Testis (tissue), 5 donors: ENCODE measurements around a stretch of chr1.

DNA sequence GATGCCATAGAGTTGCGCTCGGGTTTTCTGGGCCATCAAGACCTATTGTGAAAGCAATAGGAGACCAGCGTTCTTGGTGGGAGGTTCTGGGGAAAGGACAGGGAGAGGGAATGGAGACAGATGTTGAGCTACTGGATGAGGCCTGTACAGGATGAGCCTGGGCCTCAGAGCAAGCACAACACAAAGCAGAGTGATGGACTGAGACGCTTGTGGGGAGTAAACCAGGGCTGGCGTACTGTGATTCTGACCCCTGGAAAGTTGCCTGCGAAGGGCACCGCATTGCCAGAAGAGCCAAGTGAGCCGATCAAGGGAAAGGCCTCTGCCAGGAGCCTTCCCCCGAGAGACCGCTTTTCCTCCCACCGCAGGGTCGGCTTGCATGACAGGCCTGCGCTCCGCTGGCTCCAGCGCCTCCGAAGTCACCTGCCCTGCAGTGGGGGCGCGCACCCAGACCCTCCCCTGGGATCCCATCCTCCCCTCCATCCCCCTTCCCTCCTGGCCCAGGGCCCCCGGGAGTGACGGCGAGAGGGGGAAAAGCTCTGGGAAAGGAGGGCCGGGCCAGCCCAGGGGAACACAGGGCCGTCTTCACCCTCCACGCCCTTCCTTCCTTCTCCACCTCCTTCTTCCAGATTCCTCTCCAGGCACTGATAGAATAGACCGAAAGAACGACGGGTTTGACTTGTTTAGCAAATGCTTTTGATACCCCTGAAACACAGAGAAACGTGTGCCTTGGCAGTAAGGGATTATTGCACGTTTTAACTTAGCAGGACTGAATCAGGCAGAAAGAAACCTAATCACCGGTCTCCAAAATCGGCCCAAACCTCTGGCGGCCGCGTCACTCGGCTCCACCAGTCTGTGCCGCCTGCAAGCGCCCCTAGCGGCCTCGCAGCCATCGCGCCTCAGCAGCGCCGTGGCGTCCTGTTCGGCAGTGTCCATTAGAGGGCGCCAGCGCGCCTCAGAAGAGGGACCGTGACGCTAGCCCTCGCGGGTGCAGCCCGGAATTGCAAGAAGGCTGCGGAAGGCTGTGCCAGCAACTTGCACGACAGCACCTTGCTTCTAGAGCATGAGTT lies 164.9 kb downstream of the TRIM33 start:
- PRO-cap, 3 experiments, result peak in 3 of 3 experiments; most common plus-strand start position 935 of the sequence (in 1); most common minus-strand start position 854 of the sequence (in 3)
- RAMPAGE, long total RNA, 2 experiments, result no peak in any of the 2 experiments
- RRBS, result 7% methylated on average over 3 of the region's 55 CpGs

GRCh38 chr1:114419157-114419478 lies 91.9 kb downstream of the TRIM33 start:
- PRO-cap, 3 experiments, result no peak in any of the 3 experiments
- RAMPAGE, long total RNA, 2 experiments, result no peak in any of the 2 experiments
- RRBS, result no CpG with 5 or more reads among the region's 9 CpGs

- PRO-cap, 3 experiments, result peak in 1 of 3 experiments; most common minus-strand start chr1:114427802 (in 1)
- RAMPAGE, long total RNA, 2 experiments, result no peak in any of the 2 experiments
- RRBS, result no CpG with 5 or more reads among the region's 3 CpGs
Observed at GRCh38 chr1:114427548-114428321, 83.3 kb downstream of the TRIM33 start.

DNA sequence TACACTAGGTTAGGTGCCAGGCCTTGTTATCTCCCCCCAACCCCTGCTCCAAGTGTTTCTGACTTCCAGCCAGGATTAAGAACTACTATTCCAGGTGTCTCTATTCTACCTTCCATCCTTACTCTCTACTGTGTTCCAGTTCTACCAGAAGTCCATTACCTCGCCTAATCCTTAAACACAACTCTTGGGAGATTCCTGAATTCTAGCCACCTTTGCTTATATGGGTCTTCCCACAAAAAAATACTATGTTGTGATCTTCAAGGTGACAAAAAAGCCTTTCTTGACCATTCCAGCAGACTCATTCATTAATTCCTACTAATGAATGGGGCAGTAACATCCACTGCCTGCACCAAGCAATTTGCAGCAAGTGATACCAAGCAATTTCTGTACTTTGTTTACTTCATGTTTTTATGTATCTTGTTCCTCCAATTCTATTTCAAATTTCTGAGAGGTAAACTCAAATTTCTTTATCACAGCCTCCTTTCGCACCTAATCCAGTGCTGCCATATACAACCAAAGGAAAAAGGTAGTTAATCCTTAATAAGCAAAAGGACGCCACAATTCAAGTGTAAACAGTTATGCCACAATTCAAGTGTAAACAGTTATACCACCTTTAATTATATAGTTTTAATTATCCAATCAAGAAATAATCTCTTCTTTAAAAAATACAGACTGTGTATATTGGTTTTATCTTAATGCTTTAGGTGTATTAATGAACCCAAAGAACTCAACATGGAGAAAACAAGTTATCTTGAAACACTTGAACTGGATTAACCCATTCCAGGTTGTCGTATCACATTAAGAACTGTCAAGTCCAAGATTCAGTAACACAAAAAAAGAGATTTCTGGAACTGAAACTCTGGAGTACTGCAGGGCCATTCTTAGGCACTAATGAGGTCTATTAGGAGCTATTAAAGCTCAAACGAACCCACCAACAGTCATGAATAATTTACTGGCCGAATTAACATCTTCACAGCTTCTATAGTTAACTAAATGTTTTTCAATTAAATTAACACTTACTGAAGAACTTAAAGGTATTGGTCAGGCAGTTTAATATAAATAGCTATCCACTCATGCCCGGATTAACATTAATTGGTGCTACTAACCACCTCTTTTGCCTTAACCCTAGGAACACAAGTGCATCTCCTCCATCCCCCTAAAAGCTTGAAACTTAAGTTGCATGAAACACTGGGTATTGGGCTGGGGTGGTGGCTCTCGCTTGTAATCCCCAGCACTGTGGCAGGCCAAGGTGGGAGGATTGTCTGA lies 4.9 kb downstream of the CSDE1 start:
- PRO-cap, 3 experiments, result no peak in any of the 3 experiments
- RAMPAGE, long total RNA, 2 experiments, result no peak in any of the 2 experiments
- RRBS, result no CpG with 5 or more reads among the region's 8 CpGs

DNA sequence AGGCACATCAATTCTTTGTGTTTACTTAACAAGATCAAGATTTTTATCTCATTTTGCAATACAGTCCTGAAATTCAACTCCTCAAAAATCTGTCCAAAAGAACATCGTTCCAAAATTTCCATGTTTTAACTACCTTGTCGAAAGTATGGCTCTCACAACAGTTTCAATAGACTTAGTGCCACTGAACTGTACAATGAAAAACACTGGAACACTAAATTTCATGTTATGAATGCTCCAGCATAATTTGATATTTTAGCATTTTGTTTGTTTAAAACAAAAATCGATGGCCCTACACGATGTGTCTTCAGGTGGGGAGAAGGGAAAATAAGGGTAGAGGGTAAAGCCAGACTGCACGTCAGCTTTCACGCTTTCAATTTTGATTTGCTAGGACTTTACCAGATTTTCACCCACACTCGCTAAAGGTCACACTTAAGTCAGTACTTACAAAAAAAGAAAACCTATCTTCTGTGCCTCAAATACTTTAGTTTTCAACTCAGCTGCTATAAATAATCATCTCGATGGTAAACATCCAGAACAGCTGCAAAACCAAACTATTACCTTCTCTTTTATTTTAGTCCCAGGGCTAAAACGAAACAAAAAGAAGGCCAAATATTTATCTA lies 1.9 kb downstream of the CSDE1 start:
- PRO-cap, 3 experiments, result no peak in any of the 3 experiments
- RAMPAGE, long total RNA, 2 experiments, result no peak in any of the 2 experiments
- RRBS, result no CpG with 5 or more reads among the region's 9 CpGs

DNA sequence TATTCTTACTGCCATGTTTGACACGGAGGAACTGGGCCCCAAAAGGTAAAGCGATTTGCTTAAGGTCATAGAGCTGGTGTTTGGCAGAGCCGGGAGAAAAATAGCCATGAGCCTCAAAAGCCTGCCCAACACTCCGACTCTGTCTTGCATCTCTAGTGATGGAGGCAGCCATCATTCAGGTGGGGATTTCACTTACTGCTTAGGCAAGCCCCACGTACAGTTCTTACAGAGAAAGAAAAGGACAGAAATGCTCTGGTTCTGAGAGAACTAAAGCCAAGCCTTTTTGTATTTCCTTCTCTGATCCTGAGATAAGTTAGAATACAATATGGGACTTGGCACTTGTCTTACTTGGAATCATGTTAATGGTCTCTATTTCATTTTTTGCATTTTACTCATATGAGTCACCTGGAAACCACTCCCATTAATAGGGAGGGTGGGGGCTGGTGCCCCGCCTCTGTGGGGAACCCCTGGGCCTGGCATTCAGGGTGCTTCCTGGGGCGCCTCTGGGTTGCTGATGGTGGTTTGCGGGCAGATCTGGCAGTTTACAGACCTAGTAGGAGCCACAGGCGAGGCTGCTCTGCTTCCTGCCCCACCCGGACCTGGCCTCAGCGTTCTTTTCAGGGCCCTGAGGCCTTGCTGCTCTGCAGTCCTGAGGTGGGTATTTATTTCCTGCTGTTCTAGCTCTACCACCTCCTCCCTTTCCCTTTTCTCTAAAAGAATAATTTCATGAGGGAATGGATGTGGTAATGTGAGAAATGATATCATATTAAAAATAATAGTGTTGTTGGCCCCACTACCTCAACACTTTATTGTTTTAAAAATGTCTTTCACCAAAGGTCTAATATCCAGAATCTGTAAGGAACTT lies 26.7 kb downstream of the TSPAN2 start:
- PRO-cap, 3 experiments, result no peak in any of the 3 experiments
- RAMPAGE, long total RNA, 2 experiments, result no peak in any of the 2 experiments
- RRBS, result no CpG with 5 or more reads among the region's 11 CpGs

- PRO-cap, 3 experiments, result no peak in any of the 3 experiments
- RAMPAGE, long total RNA, 2 experiments, result no peak in any of the 2 experiments
- RRBS, result no CpG with 5 or more reads among the region's 5 CpGs
Observed at GRCh38 chr1:115063212-115063609, 26.1 kb downstream of the TSPAN2 start.

GRCh38 chr1:115098755-115099023 lies 9.4 kb upstream of the TSPAN2 start:
- PRO-cap, 3 experiments, result no peak in any of the 3 experiments
- RAMPAGE, long total RNA, 2 experiments, result no peak in any of the 2 experiments
- RRBS, result no CpG with 5 or more reads among the region's 2 CpGs

DNA sequence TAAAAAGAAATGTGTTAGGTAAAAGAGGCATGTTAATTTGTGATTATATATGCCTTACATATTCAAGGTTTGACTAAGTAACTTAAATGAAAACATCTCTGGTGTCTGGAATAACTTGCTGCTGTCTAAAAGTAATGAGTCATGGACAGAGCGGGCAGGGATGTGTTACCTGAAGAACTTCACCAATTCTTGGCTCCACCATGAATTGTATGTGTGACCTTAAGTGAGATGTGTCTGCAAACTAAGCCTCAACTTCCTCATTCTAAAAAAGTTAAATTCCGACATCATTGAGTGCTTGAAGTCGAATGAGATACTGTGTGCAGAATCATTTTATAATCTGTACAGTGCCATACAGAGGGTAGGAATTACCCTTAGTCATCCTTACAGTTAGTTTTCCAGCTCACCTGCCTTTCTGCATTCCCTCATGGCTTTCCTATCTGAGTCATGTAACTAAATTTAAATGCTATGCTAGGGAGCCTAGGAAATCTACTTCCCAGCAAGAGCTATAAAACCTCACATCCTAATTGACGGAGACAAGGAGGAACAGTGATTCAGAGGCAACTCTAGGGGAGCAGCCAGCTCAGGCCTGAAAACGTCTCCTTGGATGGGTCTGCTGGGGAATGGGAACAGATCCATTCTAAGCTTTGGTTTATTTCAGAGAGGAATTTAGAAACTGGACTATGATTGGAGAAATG lies 100.7 kb upstream of the TSPAN2 start:
- PRO-cap, 3 experiments, result no peak in any of the 3 experiments
- RAMPAGE, long total RNA, 2 experiments, result no peak in any of the 2 experiments
- RRBS, result no CpG with 5 or more reads among the region's 5 CpGs

DNA sequence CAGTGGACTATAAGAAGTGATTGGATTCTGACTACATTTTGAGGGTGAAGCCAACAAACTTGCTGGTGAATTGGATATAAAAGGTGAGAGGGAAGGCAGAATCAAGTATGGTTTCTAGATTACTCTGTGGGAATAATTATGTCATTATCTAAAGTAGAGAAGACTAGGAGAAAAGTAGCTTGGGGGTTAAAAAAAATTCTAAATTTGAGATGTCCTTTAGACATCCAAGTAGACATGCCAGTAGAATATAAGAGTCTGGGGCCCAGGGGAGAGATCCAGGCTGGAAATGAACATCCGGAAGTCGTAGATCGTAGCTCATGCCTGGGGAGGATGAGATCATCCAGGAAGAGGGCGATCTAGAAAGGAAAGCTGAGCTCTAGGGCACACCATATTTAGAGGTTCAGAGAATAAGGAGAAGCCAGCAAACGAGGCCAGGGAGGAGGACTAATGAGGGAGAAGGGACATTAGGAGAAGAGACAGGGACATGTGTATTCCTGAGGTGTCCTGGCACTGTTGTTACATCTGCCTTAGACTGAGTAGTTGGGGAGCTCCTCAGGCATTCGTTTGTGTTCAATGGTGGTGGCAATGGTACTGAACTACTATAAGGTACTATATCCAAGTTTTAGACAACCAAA lies 12.2 kb downstream of the NGF start:
- PRO-cap, 3 experiments, result no peak in any of the 3 experiments
- RAMPAGE, long total RNA, 2 experiments, result no peak in any of the 2 experiments
- RRBS, result no CpG with 5 or more reads among the region's 6 CpGs

DNA sequence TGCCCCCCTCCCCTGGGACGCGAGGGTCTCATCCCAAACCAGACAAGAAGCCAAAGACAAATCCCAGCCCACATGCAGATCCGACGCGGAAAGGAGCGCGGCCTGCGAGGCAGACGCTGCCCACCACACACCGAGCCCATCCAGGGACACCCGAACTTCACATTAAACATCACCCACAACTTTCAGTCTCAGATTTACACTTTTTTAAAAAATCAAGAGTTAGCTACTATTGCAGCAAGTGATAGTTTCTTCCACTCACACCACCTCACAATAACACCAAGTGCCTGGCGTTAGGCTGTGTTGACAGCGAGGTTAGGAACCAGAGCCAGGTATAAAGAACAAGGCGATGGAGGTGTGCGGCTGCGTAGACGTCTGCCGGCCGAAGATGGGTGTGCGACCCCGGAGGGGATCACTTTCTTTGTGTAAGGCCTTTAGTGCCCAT lies 12.0 kb downstream of the NHLH2 start:
- PRO-cap, 3 experiments, result no peak in any of the 3 experiments
- RAMPAGE, long total RNA, 2 experiments, result no peak in any of the 2 experiments
- RRBS, result no CpG with 5 or more reads among the region's 21 CpGs

- PRO-cap, 3 experiments, result no peak in any of the 3 experiments
- RAMPAGE, long total RNA, 2 experiments, result no peak in any of the 2 experiments
- RRBS, result no CpG with 5 or more reads among the region's 6 CpGs
Observed at GRCh38 chr1:115829316-115829600, 11.7 kb downstream of the NHLH2 start.

DNA sequence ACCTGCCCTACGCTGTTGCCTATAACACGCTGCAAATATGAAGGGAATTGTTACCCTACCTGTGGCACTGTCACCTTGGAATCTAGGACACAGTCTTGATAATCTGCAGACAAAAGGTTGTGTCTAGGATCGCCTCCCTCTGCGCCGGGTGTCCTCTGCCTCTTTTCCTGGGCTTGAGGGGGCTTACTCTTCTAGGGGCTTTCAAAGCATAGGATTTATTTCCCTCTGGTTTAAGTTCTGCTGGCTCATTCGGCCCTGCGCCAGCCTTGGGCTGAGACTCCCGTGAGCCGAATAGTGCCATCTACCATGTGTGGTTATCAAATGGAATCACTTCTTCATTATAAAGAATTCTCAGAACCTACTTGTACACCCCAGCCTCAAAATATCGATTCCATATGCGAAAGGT lies 728 bp downstream of the SLC22A15 start:
- PRO-cap, 3 experiments, result no peak in any of the 3 experiments
- RAMPAGE, long total RNA, 2 experiments, result start-site peak on the minus strand in 1 of 2 experiments, centred at position 269 of the sequence, 5 reads per replicate
- RRBS, result no CpG with 5 or more reads among the region's 11 CpGs

DNA sequence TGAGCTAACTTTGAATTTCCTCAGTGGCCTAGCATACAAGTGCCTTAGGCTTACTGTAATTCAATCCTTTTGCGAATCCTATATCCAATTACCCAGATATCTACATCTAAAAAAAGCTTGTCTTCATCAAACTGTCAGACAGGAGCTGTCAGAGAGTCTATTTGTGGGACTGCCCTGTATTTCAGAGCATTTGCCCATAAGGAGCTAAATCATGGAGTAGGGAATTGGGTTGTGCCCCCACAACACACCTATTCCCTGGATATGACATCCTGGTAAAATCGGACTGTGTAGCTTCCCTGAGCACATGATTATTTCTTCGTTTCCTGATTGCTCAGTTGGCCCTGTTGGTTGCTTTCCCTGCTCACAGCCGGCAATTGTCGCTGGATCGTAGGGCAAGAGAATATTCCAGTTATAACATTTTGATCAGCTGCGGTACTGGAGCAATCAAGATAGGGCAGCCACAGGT lies 766 bp upstream of the MAB21L3 start:
- PRO-cap, 3 experiments, result no peak in any of the 3 experiments
- RAMPAGE, long total RNA, 2 experiments, result no peak in any of the 2 experiments
- RRBS, result no CpG with 5 or more reads among the region's 7 CpGs

DNA sequence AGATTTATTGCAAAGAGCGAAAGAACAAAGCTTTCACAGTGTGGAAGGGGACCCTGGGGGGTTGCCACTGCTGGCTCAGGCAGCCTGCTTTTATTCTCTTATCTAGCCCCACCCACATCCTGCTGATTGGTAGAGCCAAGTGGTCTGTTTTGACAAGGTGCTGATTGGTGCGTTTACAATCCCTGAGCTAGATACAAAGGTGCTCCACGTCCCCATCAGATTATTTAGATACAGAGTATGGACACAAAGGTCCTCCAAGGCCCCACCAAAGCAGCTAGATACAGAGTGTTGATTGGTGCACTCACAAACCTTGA lies 34.7 kb downstream of the MAB21L3 start:
- PRO-cap, 3 experiments, result peak in 2 of 3 experiments; most common plus-strand start position 223 of the sequence (in 1); most common minus-strand start position 63 of the sequence (in 1)
- RAMPAGE, long total RNA, 2 experiments, result start-site peak on the minus strand in 1 of 2 experiments, centred at position 91 of the sequence, 34 reads per replicate
- RRBS, result no CpG with 5 or more reads among the region's 3 CpGs

DNA sequence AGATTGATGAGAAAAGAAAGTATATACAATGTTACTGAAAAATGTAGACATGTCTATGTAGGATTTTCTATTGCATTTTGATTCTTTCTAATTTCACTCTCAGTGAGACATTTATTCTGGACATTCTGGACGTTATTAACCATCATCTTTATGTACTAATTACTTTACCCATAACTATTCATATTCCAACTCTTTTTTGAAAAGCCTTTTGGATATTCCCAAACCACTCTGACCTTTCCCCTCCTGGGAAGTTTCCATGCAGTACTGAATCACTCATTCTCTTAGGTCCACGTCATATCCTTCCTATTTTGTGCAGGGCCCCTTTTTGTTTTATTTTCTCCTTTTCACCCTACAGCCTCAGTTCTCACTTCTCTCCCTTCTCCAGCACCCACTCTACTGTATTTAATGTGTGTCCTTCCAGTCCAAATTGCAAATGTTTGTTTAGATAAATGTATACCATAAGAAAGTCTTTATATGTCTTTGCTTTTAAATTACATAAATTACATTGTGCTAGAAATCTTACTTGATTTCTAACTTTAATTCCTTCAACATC lies 16.4 kb upstream of the ATP1A1 start:
- PRO-cap, 3 experiments, result no peak in any of the 3 experiments
- RAMPAGE, long total RNA, 2 experiments, result no peak in any of the 2 experiments
- RRBS, result no CpG with 5 or more reads among the region's 2 CpGs

- PRO-cap, 3 experiments, result peak in 1 of 3 experiments; most common plus-strand start chr1:116372835 (in 1); most common minus-strand start chr1:116372791 (in 1)
- RAMPAGE, long total RNA, 2 experiments, result start-site peak on the plus strand in 1 of 2 experiments, at chr1:116372778-116372863 at its widest, 21 reads per replicate
- RRBS, result no CpG with 5 or more reads among the region's 39 CpGs
Observed at GRCh38 chr1:116371909-116372937, 821 bp upstream of the ATP1A1 start.

GRCh38 chr1:116476328-116476852 lies 94.4 kb downstream of the CD58 start:
- PRO-cap, 3 experiments, result no peak in any of the 3 experiments
- RAMPAGE, long total RNA, 2 experiments, result no peak in any of the 2 experiments
- RRBS, result no CpG with 5 or more reads among the region's 4 CpGs

DNA sequence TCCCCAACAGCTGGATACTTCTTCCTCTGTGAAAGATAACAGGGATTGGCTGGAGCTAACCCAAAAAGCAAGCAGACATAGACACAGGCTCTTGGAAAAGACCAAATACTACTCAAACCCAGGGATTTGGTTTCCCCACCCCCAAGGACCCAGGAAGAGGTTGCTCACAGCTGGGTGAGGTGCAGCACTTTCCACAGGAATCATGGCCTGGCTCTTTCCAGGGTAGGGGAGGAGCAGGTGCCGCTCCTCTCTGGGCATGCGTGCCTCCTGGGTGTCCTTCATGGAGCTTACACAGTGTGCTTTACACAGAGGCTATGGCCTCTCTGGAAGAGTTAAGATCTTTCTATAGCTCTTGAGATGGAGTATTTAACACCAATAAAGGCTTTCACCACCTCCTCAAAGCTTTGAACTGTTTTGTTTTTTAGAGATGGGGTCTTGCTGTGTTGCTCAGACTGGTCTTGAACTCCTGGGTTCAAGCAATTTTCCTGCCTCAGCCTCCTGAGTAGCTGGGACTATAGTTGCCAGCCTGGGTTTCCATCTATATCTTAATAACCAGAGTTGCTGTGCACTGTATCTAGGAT lies 88.3 kb downstream of the CD58 start:
- PRO-cap, 3 experiments, result no peak in any of the 3 experiments
- RAMPAGE, long total RNA, 2 experiments, result no peak in any of the 2 experiments
- RRBS, result no CpG with 5 or more reads among the region's 2 CpGs

- PRO-cap, 3 experiments, result no peak in any of the 3 experiments
- RAMPAGE, long total RNA, 2 experiments, result no peak in any of the 2 experiments
- RRBS, result no CpG with 5 or more reads among the region's 6 CpGs
Observed at GRCh38 chr1:116504303-116504934, 66.4 kb downstream of the CD58 start.